GM12878 (cell line): ENCODE results near the gene SNX6.

DNA sequence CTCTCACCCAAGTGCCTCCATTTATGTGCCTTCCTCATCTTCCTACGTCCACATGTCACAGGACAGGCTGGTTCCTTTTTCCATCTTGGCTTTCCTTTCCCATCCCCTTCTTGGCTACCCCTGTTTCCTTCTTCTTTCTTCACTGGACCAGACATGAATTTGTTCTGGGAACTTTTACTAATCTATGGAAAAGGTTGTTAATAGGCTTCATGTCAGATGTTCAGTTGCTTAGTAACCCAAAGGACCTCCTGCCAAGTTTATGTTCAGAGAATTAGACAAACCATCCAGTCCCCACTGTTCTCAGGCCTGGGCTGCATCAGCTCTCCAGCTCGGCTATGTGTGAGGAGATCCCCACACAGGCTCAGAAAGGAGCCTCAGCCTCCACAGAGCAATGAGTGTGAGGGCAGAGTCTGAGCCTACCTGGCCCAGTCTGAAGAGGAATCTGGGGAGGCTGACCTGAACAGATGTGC lies 78.0 kb downstream of the AKAP6 start:
- RAMPAGE, long total RNA = no peak
- RRBS, 2 experiments = no CpG with 5 or more reads among the region's 2 CpGs
CAGE:
- cytosol, long polyA minus RNA = no peak
- cytosol, long polyA plus RNA = no peak
- long polyA plus RNA = no peak
- nucleolus, long total RNA = no peak
- nucleus, long polyA plus RNA = no peak
- nucleus, long total RNA = no peak

DNA sequence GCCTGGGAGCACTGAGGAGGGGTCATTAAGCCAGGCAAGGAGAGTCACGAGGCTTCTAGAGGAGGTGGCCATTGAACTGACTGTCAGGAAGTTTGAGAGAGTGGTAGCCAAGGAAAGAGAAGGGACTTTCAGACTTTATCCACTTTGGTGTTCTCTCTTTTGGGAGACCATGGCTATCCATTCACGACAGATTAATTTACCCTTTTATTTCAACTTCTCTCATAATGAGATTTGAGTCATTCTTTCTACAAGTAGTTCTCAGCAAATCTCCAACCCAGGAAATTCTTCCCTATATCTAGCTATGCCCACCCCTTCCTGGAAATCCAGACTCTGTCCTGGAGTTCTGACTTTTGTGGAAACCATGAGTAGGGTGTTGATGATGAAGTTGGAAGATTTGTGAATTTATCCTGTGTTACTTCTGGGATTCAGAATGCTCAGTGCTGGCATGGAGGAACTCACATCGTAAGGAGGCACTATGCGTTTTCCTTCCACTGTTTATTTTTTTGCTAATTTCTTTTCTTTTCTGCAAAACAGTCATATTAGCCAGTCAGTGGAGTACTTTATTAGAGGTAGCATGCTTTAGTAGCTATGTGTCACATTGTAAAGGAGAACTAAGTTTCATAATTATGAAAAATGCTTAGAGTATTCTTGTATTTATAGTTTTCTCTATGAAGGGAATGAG lies 165.0 kb downstream of the AKAP6 start:
- RAMPAGE, long total RNA = no peak
- RRBS, 2 experiments = no CpG with 5 or more reads among the region's 4 CpGs
CAGE:
- cytosol, long polyA minus RNA = no peak
- cytosol, long polyA plus RNA = no peak
- long polyA plus RNA = no peak
- nucleolus, long total RNA = no peak
- nucleus, long polyA plus RNA = no peak
- nucleus, long total RNA = no peak

- RAMPAGE, long total RNA = no peak
- RRBS, 2 experiments = 7 to 24% methylated on average over 5 of the region's 76 CpGs
CAGE:
- cytosol, long polyA minus RNA = no peak
- cytosol, long polyA plus RNA = no peak
- long polyA plus RNA = no peak
- nucleolus, long total RNA = no peak
- nucleus, long polyA plus RNA = no peak
- nucleus, long total RNA = no peak
Measured at GRCh38 chr14:32932692-32933768, 5.6 kb upstream of the NPAS3 start.

DNA sequence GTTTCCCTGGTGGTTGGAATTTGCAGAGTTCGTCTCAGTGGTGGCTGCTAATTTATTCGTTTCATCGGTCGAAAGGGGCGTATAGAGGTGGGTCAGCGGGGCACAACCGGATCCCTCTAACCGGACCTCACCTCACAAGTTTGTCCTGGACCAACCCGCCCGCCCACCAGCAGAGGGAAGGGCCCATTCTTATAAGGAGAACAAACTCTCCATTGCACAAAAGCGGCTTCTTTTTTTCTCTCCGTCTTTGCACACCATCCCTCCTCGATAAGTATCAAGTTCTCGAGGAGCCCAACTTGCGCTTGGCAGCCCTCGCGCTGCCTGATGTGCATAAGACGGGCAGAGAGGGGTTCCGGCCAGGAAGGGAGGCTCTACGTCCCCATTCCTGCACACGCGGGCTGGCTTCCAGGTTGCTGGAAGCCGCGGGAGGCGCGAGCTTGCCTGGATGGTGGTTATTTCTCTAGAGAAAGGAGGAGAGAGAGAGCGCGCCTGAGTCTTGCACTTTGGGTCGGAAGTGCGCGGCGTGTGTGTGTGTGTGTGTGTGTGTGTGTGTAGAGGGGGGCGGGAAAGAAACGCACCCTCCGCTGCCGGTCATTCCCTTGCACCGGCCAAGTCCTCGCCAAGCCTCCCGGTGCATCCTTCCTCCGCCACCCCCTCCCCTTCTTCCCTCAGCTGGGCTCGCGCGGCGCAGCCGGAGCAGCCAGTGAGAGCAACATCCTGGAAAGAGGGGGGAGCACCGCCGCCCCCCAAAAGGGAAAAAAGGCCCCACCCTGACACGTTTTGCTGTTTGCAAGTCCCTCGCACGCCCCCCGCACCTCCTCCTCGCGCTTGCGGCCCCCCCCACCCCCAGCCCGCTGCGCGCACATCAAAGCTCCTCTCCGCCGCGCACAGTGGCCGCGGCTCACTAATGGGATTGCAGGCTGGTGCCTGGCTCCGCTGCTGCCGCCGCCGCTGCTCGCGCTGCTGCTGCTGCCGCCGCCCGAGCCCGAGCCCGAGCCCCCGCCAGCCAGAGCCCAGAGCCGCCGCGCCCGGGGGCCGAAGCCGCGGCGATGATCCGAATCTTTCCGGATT lies 4.5 kb upstream of the NPAS3 start:
- RAMPAGE, long total RNA = no peak
- RRBS, 2 experiments = 15 to 41% methylated on average over 5 to 11 of the region's 84 CpGs
CAGE:
- cytosol, long polyA minus RNA = no peak
- cytosol, long polyA plus RNA = no peak
- long polyA plus RNA = no peak
- nucleolus, long total RNA = no peak
- nucleus, long polyA plus RNA = no peak
- nucleus, long total RNA = no peak

GRCh38 chr14:32940443-32940765 lies 1.7 kb downstream of the NPAS3 start:
- RAMPAGE, long total RNA = no peak
- RRBS, 2 experiments = no CpG with 5 or more reads among the region's 8 CpGs
CAGE:
- cytosol, long polyA minus RNA = no peak
- cytosol, long polyA plus RNA = no peak
- long polyA plus RNA = no peak
- nucleolus, long total RNA = no peak
- nucleus, long polyA plus RNA = no peak
- nucleus, long total RNA = no peak

GRCh38 chr14:33611392-33611846 lies 339.5 kb downstream of the EGLN3 start:
- RAMPAGE, long total RNA = no peak
- RRBS, 2 experiments = no CpG with 5 or more reads among the region's 4 CpGs
CAGE:
- cytosol, long polyA minus RNA = no peak
- cytosol, long polyA plus RNA = no peak
- long polyA plus RNA = no peak
- nucleolus, long total RNA = no peak
- nucleus, long polyA plus RNA = no peak
- nucleus, long total RNA = no peak

GRCh38 chr14:33943450-33944001 lies 7.3 kb downstream of the EGLN3 start:
- RAMPAGE, long total RNA = no peak
- RRBS, 2 experiments = no CpG with 5 or more reads among the region's 3 CpGs
CAGE:
- cytosol, long polyA minus RNA = no peak
- cytosol, long polyA plus RNA = no peak
- long polyA plus RNA = no peak
- nucleolus, long total RNA = no peak
- nucleus, long polyA plus RNA = no peak
- nucleus, long total RNA = no peak

DNA sequence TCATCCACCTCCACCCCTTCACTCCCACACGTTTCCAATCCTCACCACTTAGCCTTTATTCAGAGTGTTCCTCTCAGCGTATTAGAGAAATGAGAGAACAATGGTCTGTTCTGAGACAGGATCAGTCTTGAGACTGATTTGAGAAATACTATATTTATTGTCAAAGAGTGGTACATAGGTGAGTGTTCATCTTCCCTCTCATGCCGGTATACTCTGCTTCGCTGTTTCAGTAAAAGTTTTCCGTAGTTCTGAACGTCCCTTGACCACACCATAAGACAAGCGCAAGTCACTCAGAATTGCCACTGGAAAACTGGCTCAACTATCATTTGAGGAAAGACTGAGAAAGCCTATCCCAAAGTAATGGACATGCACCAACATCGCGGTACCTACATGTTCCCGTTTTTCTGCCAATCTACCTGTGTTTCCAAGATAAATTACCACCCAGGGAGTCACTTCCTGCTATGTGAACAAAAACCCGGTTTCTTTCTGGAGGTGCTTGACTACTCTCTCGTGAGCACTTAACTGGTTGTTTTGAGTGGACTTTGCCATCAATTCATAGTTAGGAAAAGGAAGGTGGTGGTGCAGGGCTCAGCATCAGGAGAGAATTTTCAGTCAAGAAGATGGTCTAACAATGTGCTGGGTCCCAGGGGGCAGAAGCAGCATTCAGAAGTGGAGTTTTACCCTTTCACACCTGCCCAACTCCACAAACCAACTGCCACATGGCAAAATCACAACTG lies 1.5 kb downstream of the EGLN3 start:
- RAMPAGE, long total RNA = no peak
- RRBS, 2 experiments = no CpG with 5 or more reads among the region's 12 CpGs
CAGE:
- cytosol, long polyA minus RNA = no peak
- cytosol, long polyA plus RNA = no peak
- long polyA plus RNA = no peak
- nucleolus, long total RNA = no peak
- nucleus, long polyA plus RNA = no peak
- nucleus, long total RNA = no peak

DNA sequence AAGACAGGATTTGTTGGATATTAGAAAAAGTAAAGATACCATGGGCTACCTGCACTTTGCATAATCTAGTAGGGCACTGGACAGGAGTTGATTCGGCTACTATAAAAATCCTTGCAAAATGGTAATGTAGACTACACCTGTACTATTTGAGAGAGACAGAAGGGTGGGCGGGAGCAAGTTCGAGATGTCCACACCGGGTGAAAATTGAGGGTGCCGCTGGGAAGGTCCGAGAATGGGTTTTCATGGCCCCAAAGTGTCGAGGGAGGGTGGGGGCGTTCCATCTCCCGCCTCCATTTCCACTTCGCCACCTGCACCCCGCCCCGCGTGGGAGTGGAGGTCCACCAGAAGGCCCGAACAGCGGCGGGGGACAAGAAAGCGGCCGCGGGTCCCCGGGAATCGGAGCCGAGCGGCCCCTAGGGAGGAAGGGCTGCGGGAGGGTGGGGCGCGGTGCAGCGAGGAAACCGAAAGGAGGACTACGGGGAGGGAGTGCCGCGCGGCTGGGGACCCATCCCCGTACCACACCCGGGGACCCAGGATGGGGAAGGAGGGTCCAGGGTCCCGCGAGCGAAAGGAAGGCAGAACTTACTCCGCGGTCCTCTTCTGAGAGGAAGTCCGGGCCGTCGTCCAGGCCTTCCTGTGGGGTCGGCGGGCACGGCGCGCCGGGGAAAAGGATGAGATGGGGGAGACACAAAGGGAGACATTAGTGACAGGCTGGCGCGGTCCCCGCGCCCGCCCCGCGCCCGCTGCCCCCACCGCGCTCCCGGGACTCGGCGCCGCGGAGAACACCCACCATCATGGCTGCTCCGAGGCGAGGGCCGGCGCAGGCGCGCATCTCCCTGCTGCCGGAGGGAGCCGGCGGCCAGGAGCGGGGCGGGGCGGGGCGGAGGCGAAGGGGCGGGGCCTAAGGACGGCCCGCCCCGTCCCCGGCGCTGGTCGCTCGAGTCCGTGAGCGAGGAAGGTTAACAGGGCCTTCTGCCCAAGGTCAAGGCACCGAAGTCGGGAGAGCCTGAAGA lies at the start of gene SNX6:
TSS of gene SNX6 (minus strand) at position 828 of the 1,013 bp plus-strand sequence.
- RAMPAGE, long total RNA = start-site peak on the minus strand centred at position 842 of the sequence, 71 bp wide, 1,687 and 2,453 reads in 2 replicates
- RRBS, 2 experiments = 2% methylated on average over 38 of the region's 89 CpGs
CAGE:
- cytosol, long polyA minus RNA = start-site peak on the minus strand centred at position 816 of the sequence, 16 bp wide, 35 reads
- cytosol, long polyA plus RNA = start-site peak on the minus strand centred at position 812 of the sequence, 25 bp wide, 550 and 319 reads in 2 replicates
- long polyA plus RNA = start-site peak on the minus strand centred at position 806 of the sequence, 23 bp wide, 357 and 266 reads in 2 replicates
- nucleolus, long total RNA = no peak
- nucleus, long polyA plus RNA = start-site peak on the minus strand centred at position 813 of the sequence, 36 bp wide, 787 and 584 reads in 2 replicates
- nucleus, long total RNA = no peak

DNA sequence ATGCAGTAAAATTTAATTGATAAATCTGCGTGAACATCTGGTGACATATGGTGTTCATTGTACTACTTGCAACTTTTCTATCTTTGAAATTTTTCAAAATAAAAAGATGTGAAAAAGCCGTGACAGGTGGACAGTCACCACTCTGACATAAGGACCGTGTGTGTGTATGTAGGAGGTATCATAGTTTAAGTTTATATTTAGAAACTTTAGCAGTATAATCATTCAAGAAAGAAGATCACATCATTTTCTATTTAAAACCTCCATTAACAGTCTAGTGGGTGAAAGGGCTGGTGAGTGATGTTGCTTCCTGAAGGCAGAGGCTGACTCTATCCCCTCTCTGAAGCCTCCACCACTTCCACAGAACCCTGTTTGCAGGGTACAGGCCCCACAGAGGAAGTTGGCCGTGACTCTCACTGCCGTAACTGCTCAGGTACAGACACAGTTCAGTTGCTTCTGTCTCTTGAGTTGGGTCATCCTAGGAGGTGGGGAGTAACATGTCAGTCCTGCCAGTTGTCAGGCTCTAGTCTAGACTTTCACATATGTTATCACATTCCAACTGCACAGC lies 31.7 kb downstream of the CFL2 start:
- RAMPAGE, long total RNA = no peak
- RRBS, 2 experiments = no CpG with 5 or more reads among the region's 5 CpGs
CAGE:
- cytosol, long polyA minus RNA = no peak
- cytosol, long polyA plus RNA = no peak
- long polyA plus RNA = no peak
- nucleolus, long total RNA = no peak
- nucleus, long polyA plus RNA = no peak
- nucleus, long total RNA = no peak

DNA sequence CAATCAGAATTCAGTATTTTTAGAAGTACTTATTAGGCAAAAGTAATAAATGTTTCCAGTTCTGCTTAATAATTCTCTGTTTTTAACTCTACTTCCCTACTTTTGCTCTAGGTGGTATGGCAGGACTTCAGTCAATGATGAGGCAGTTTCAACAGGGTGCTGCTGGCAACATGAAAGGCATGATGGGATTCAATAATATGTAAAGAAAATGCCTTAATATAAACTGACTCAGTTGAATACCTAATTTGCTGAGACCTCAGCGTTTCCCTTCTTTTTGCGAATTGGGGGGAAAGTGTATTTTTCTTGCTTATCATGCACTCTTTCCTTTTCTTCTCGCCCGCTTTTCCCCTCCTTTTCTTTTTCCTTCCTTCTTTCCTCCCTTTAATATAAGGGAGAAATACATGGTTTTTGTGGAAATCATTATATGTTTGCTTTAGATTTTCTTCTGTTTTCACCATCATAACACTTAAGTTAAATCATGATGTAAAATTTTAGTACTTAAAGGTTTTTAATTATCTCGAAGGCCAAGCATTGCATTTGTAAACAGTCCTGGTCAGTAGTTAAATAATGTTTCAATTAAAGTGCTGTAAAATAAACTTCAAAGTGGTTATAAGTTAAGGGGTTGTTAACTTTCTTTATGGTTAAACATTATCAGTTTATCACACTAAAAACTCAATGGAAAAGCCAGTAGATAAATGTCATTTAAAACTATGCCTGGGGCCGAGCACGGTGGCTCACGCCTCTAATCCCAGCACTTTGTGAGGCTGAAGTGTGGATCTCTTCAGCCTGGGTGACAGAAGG lies 16.9 kb upstream of the FAM177A1 start:
- RAMPAGE, long total RNA = no peak
- RRBS, 2 experiments = no CpG with 5 or more reads among the region's 8 CpGs
CAGE:
- cytosol, long polyA minus RNA = no peak
- cytosol, long polyA plus RNA = no peak
- long polyA plus RNA = no peak
- nucleolus, long total RNA = no peak
- nucleus, long polyA plus RNA = no peak
- nucleus, long total RNA = no peak

DNA sequence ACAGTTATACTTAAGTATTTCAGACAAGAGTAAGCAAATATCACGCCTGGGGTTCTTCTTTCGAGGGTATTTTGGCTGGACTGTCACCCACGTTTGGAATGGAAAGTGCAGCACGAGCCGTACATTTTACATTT lies 356 bp upstream of the FAM177A1 start:
- RAMPAGE, long total RNA = no peak
- RRBS, 2 experiments = no CpG with 5 or more reads among the region's 5 CpGs
CAGE:
- cytosol, long polyA minus RNA = no peak
- cytosol, long polyA plus RNA = no peak
- long polyA plus RNA = no peak
- nucleolus, long total RNA = no peak
- nucleus, long polyA plus RNA = no peak
- nucleus, long total RNA = no peak

DNA sequence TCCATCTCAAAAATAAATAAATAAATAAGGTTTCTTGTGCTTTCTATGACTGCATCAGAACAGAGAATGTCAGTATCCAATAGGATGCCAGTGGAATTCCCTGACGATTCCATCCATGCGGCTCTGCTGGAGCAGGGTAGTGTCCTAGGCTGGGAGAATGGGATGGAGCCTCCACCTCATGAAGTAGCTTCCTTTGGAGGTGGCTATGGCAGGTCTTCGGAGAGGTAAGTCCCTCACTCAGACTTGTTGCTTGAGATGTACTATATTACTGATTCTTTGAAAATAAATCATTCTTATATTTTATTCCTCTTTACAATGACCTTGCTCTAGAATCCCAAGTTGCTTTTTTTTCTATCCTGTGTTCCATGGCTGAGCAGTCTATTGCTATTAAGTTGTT lies 13.7 kb upstream of the PSMA6 start:
- RAMPAGE, long total RNA = no peak
- RRBS, 2 experiments = no CpG with 5 or more reads among the region's 3 CpGs
CAGE:
- cytosol, long polyA minus RNA = no peak
- cytosol, long polyA plus RNA = no peak
- long polyA plus RNA = no peak
- nucleolus, long total RNA = no peak
- nucleus, long polyA plus RNA = no peak
- nucleus, long total RNA = no peak

GRCh38 chr14:35384139-35384986 lies 20.2 kb downstream of the NFKBIA start:
- RAMPAGE, long total RNA = no peak
- RRBS, 2 experiments = no CpG with 5 or more reads among the region's 17 CpGs
CAGE:
- cytosol, long polyA minus RNA = no peak
- cytosol, long polyA plus RNA = no peak
- long polyA plus RNA = no peak
- nucleolus, long total RNA = no peak
- nucleus, long polyA plus RNA = no peak
- nucleus, long total RNA = no peak

- RAMPAGE, long total RNA = no peak
- RRBS, 2 experiments = no CpG with 5 or more reads among the region's 13 CpGs
CAGE:
- cytosol, long polyA minus RNA = no peak
- cytosol, long polyA plus RNA = no peak
- long polyA plus RNA = no peak
- nucleolus, long total RNA = no peak
- nucleus, long polyA plus RNA = no peak
- nucleus, long total RNA = no peak
Measured at GRCh38 chr14:35386573-35387105, 17.9 kb downstream of the NFKBIA start.

- RAMPAGE, long total RNA = no peak
- RRBS, 2 experiments = no CpG with 5 or more reads among the region's 7 CpGs
CAGE:
- cytosol, long polyA minus RNA = no peak
- cytosol, long polyA plus RNA = no peak
- long polyA plus RNA = no peak
- nucleolus, long total RNA = no peak
- nucleus, long polyA plus RNA = no peak
- nucleus, long total RNA = no peak
Measured at GRCh38 chr14:35398084-35398801, 6.3 kb downstream of the NFKBIA start.

- RAMPAGE, long total RNA = no peak
- RRBS, 2 experiments = no CpG with 5 or more reads among the region's 13 CpGs
CAGE:
- cytosol, long polyA minus RNA = no peak
- cytosol, long polyA plus RNA = no peak
- long polyA plus RNA = no peak
- nucleolus, long total RNA = no peak
- nucleus, long polyA plus RNA = no peak
- nucleus, long total RNA = no peak
Measured at GRCh38 chr14:35402240-35402950, 2.2 kb downstream of the NFKBIA start.

DNA sequence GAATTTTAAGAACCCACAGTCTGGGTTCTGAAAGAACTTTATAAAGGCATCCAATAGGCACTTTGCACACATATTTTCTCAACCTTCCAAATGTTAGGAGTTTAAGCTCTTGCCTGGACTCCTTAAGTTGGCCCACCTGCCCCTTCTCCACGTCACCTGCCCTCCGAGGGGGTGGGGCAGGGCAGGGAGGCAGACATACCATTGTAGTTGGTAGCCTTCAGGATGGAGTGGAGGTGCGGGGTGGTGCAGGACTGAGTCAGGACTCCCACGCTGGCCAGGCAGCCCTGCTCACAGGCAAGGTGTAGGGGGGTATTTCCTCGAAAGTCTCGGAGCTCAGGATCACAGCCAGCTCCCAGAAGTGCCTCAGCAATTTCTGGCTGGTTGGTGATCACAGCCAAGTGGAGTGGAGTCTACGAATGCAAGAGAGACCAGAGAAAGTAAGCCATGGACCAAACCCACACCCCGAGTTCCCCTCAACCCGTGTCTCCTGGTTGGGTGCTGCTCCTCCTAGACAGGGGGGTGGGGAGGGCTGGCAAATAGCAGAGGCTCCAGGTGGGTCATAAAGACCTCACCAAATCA lies 1.5 kb downstream of the NFKBIA start:
- RAMPAGE, long total RNA = no peak
- RRBS, 2 experiments = no CpG with 5 or more reads among the region's 9 CpGs
CAGE:
- cytosol, long polyA minus RNA = no peak
- cytosol, long polyA plus RNA = no peak
- long polyA plus RNA = no peak
- nucleolus, long total RNA = no peak
- nucleus, long polyA plus RNA = no peak
- nucleus, long total RNA = no peak

- RAMPAGE, long total RNA = no peak
- RRBS, 2 experiments = 2% methylated on average over 27 to 36 of the region's 58 CpGs
CAGE:
- cytosol, long polyA minus RNA = no peak
- cytosol, long polyA plus RNA = no peak
- long polyA plus RNA = no peak
- nucleolus, long total RNA = start-site peak on the minus strand at chr14:35403773-35403824, 121 reads
- nucleus, long polyA plus RNA = no peak
- nucleus, long total RNA = no peak
Measured at GRCh38 chr14:35403530-35404277, 845 bp downstream of the NFKBIA start.

GRCh38 chr14:35405136-35405531 lies 585 bp upstream of the NFKBIA start:
- RAMPAGE, long total RNA = no peak
- RRBS, 2 experiments = no CpG with 5 or more reads among the region's 13 CpGs
CAGE:
- cytosol, long polyA minus RNA = no peak
- cytosol, long polyA plus RNA = no peak
- long polyA plus RNA = no peak
- nucleolus, long total RNA = no peak
- nucleus, long polyA plus RNA = no peak
- nucleus, long total RNA = no peak